Fallopian tube (tissue), 1 donor: ENCODE measurements around the gene ARID1A.

GRCh38 chr1:25030543-25031628 lies 100.8 kb upstream of the RUNX3 start:
- PRO-cap = no peak

DNA sequence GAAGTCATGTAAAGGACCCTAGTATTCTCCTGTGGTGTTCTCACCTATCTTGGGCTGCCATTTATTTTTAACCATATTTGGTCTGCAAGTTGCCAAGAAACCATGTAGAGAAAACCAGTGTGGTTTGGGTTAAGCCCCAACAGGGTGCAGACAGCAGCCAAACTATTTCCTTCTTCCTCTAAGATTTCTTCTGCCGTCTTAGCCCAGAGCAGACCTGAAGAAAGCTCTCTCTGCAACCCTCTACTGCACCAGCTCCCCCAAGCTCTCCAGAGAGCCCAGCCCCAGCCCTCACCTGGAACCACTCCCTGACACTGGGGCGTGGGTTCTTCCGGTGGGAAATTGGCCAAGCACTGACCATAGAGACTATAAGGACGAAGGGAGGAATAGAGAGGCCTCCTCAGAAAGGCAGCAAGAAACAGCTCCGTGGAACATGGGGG lies 136.6 kb downstream of the SYF2 start:
- PRO-cap = no peak

- PRO-cap = no peak
Measured at GRCh38 chr1:25218732-25219820, 13.2 kb downstream of the SYF2 start.

DNA sequence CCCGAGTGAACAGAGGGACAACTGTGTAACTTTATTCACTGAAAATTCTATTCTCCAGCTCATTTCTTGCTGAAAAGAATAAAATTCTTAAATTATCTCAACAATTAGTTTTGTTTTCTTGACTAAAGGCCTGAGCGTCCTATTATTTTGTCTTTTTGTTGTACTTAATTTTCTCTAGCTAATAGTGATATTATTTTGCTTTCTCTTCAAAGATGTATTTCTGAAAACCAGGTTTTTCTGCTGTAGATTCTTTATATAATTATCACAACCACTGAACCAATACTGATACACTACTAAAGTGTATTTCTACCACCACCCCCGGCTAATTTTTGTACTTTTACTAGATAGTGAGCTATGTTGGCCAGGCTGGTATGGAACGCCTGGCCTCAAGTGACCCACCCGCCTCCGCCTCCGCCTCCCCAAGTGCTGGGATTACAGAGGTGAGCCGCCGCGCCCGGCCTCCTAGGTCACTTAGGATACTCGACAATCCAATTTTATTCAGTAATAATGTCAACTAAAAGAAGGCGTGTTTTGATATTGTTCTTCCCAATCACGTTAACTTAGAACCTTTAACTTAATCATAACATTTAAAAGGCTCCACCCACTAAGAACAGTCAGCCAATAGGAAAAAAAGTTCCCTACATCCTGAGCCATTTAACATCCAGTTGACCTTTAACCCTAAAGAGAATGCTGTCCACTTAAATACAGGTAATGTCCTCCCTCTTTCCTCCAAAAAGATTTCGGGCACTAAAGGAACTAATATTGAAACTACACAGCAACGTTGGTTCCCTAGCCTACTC lies 1.5 kb downstream of the RSRP1 start:
- PRO-cap = no peak

- PRO-cap = unidirectional peak, plus-strand start at chr1:25267979
Measured at GRCh38 chr1:25267307-25268230, 4.7 kb upstream of the RHD start.

- PRO-cap = no peak
Measured at GRCh38 chr1:25336618-25337489, 1.3 kb upstream of the TMEM50A start.

- PRO-cap = bidirectional peak, plus-strand start at chr1:25430337, minus-strand start at chr1:25430196
Measured at GRCh38 chr1:25430228-25430792, 387 bp upstream of the MACO1 start.

DNA sequence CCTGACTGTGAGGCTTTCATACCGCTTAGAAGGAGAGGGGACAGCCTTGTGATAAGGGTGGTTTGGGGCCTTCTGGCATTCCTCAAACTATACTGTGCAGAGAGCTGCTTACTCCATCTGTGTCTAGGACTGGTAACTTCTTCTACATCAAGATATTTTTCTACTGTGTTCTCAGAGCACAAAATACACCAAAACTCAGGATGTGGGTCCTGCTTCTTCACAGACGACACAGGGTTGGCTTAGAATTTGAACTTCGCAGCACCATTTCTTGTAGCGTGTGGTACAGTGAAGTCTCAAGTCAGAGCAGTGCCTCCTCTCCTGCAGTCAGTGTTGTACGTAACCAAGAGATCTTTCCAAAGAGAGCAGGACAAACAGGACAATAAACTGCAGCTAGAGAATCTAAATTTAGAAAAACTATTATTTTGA lies 43.9 kb downstream of the MACO1 start:
- PRO-cap = no peak

DNA sequence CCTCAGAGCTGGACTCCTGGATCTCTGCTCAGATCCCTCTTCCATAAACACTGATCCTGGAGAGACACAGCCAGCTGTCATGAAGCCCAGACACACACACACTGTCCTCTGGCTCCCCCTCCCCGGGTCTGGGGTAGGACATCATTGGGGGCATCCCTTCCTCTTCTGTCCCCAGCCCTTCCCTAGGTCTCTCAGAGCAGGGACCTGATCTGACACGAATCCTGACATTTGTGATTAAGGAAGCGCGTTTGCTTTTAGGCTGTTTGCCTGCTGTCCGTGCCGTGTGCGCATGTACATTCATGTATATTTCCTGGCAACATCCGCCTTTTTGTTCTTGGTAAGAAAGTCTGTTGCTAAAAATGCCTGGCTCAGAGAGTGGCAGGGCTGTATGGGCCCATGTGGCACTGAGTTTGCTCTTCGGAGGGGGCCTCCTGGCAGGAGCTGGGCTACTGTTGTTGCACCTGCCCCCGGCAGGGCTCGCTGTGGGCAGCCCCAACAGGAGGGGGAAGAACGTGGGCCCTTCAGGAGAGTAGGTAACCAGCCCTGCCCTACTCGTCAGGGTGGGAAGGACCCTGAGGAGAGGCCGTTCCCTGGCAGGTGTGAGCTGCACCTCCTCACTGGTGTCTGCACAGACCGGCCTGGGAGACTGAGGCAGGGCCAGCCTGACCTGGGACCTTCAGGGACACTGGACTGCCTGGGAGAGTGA lies 45.2 kb upstream of the SELENON start:
- PRO-cap = no peak

GRCh38 chr1:25773195-25773855 lies 26.7 kb upstream of the SELENON start:
- PRO-cap = no peak

DNA sequence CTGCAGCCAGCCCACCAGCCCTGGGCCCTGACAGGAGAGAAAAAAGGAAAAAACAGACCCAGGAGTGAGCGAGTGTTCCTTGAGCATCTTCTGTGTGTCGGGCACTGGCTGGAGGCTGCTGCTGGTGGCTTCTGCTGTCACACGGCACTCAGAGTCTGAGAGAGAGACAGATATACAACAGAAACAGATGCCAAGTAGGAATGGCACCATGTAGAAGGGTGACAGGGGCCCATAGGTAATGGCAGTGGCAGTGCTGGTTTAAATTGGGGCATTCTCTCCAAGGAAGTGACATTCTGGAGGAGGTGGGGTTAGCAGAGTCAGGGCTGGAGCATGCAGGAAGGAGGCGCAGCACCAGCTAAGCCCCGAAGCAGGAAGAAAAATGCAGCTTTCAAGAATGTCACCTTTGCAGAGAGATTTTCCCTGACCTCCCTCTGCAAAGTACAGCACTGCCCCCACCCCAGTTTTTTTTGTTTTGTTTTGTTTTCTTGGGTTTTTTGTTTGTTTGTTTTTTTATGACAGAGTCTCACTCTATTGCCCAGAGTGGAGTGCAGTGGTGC lies 24.5 kb upstream of the SELENON start:
- PRO-cap = no peak

DNA sequence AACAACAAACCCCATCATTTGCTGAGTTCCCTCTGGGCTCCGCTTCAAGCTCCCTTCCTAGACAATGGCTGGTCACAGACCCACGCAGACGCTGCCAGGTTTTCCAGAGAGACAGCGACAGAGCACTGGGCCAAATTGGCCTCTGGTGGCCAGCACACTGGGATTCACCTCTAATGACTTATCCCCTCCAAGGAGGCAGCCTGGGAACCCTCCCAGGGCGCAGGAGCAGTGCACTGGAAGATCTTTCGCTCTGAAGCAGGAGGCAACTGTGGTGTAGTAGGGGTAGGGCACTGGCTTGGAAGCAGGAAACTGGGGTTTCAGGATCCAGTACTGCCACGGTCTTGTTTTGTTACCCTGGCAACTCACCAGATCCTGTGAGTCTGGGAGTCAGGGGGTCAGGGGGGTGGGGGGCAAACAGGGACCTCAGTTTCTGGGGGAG lies 21.0 kb upstream of the STMN1 start:
- PRO-cap = no peak

GRCh38 chr1:26418767-26419149 lies 8.1 kb downstream of the LIN28A start:
- PRO-cap = no peak

DNA sequence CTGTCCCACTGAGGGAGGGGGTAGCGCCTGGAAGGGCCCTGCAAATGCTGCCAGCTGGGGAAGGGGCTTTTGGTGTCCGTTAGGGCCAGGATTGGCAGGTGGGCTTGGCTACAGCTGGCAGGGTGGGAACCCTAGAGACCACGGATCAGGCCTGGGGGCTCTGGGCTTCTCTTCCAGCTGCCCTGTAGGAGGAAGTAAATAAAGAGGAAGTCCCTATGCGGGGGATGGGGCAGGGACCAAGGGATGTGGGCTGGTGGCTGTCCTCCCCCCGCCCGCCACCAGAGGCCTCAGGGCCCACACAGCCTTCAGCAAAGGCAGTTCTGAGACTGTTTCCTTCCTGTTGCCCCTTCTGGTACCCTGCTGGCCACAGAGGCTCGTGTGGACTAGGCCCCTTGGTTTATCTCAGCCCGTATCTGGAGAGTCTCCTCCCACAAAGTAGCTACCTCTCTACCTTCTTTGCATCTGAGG lies 12.2 kb downstream of the RPS6KA1 start:
- PRO-cap = no peak

GRCh38 chr1:26560612-26561233 lies 31.2 kb downstream of the RPS6KA1 start:
- PRO-cap = no peak

DNA sequence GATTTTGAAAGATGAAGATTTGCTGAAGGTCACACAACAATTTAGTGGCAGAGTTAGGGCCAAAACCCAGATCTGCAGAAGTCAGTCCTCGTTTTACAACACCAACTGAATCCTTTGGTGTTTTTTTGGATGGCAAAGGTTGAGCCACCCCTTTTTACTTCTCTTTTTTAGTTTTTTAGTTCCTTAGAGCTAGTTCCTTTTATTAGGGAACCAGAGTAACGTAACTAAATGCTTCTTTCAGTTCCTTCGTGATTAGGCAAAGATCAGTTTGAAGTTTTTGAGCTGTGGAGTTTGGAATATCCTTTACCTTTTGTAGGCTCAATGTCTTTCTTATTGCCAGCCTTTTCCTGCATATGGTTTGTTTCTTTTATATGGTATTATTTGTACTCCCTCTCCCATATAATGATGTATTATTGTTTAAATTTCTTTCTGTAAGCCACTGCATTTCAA lies 67.8 kb upstream of the ARID1A start:
- PRO-cap = no peak

DNA sequence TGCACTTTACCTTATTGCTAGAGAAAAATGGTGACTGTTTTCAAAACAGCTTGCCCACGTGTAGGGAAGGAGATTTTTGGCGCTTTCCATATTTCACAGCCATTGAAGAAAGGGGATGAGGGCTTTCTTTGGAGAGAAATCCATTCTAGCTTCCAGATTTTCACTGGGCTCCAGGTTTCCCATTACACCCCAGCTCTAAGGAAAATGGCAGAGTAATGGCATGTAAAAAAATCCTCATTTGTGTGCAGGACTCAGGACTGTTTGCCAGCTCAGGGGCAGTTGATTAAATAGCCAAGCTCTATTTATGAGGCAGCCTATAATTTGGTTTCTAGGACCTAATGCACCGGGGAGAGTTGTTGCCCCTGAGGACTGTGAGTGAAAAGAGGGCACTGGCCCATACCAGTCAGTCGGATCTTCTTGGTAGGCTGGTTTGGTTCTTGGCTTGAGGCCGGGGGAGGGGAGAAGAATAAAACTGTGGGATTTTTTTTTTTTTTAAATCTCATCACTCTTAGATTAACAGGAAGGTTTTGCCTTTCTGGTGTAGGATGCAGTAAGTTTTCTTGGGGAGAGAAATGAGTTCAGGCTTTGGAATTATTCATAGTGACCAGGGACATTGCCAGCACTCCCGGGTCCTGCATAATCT lies 2.1 kb upstream of the ARID1A start:
- PRO-cap = unidirectional peak, plus-strand start at position 238 of the sequence; bidirectional peak, plus-strand start at position 397 of the sequence, minus-strand start at position 413 of the sequence

- PRO-cap = bidirectional peak, plus-strand start at chr1:26696032, minus-strand start at chr1:26695944; bidirectional peak, plus-strand start at chr1:26696389, minus-strand start at chr1:26696222
Measured at GRCh38 chr1:26695843-26696602, at the start of gene ARID1A. ARID1A (plus strand) TSS chr1:26696015.

GRCh38 chr1:26714679-26715387 lies 19.0 kb downstream of the ARID1A start:
- PRO-cap = no peak

- PRO-cap = bidirectional peak, plus-strand start at chr1:26768948, minus-strand start at chr1:26768789
Measured at GRCh38 chr1:26768666-26769291, 19.0 kb upstream of the PIGV start.